Ureter (tissue), 1 donor: ENCODE data around the gene BUB1.

DNA sequence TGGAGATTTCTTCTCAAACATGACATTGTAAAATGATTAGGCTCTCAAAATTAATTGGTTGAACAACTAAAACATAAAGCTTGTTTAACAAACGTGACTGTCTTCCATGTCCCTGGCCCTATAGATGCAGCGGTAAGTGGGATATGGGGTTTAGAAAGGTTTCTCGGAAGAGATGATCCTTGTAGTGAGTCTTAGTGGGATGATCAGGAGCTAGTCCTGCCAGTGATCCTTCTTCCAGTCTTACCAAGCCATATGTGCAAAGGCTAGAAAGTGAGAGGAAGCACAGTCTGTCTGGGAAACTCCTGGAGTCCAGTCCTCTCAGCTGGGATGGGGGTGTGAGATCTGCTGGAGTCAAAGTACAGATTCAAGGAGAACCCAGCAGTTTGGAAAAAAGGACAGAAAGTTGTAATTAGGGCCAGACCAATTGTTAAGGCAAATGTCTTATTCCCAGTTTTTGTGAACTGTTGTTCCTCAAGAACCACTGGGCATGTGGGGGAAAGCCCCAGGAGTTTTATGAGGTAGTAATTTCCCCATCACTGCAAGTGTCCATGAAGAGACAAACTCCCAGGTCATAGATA lies 83.3 kb downstream of the LIMS1 start:
- PRO-cap: no peak

GRCh38 chr2:108774105-108774459 lies 12.5 kb upstream of the CCDC138 start:
- PRO-cap: no peak

- PRO-cap: no peak
Observed at GRCh38 chr2:108775660-108776178, 10.9 kb upstream of the CCDC138 start.

DNA sequence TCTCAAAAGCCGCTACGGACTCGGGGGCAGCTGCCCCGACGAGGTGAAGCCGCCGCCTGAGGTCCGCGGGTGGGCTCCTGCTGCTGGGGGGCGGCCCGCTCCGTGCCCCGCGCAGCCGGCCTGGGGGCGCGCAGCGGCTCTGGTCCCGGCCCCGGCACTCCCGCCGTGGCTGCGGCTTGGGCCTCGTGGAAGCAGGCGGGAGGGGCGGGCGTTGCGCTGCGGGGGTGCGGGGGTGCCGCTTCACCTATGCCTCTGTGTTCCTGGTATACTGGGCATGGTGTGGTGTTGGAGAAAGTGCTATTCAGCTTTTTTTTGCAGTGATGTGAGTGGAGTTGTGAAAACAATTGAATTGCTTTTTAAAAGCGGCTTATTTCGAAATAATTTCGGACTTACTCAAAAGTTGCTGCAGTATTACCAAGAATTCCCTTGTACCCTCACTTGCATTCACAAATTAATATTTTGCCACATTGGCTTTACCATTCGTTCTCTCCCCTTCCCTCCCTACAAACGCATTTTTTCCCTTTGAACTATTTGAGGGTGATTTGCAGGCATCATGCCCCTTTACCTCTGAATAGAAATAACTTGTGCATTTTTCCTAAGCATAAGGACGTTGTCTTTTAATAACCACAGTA lies 418 bp downstream of the CCDC138 start:
- PRO-cap: no peak

GRCh38 chr2:109160280-109161033 lies 31.5 kb downstream of the SH3RF3 start:
- PRO-cap: no peak

DNA sequence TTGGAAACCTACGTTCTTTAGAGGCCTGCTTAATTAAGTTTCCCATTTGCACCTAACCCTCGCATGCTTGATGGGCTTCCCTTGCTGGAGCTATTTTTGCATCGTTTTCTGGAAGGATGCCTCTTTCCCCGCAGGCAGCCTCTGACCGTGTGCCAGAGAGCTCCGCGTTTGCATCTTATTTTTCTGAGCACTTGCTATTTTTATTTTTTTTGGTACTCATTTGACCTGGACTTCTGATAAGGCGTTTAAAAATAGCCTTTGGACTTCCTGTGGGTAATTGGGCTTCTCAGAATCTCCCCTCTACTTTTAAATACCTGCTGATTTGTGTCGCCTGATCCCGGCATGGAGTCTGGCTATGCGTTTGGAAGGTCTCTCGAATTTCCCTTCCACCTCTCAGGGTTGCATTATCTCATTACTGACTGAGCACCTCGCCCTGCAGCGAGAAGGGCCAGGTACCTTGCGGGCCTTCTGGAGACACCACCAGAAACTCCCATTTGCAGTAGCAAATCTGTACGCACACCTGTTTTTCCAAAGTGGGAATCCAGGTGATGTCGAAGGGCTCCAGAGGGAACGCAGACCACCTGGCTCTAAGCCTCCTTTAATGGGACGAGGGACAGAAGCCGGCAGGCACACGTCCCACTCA lies 66.6 kb downstream of the SH3RF3 start:
- PRO-cap: no peak

- PRO-cap: no peak
Observed at GRCh38 chr2:109254399-109254997, 125.5 kb downstream of the SH3RF3 start.

DNA sequence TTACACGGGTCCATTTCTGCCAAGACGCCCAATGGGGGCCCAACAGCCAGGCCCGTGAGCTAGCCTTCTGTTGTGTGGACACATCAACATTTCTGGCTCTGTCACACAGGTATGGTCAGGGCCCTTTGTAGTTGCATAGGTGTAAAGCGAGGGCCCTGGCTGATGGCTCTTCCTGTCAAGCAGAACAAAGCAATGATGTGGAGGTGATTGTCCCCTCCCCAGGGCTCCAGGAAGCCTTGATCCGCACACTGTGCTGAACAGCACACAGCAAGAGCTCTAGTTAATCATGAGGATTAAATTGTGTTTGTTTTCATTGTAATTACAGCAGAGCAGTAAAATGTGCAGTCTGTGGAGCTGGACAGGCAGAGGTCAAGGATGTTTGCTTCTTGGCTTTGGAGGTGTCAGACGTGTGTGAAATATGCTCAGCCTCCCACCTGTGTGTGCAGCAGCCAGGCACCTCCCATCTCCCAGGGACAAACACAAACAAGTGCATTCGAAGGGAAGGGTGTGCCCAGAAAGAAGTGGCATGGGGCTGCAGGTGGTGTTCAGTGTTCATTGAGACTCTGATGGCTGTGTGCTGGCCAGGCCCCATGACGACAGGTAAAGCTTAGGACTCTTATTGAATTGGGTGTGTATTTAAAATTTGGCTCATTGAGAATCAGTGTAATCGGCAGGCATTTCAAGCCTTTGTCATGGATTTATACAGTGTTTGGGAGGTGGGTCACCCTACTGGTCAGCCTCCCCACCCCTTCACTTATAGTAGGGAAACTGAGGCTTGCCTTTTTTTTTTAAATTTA lies 132.3 kb downstream of the SH3RF3 start:
- PRO-cap: no peak

DNA sequence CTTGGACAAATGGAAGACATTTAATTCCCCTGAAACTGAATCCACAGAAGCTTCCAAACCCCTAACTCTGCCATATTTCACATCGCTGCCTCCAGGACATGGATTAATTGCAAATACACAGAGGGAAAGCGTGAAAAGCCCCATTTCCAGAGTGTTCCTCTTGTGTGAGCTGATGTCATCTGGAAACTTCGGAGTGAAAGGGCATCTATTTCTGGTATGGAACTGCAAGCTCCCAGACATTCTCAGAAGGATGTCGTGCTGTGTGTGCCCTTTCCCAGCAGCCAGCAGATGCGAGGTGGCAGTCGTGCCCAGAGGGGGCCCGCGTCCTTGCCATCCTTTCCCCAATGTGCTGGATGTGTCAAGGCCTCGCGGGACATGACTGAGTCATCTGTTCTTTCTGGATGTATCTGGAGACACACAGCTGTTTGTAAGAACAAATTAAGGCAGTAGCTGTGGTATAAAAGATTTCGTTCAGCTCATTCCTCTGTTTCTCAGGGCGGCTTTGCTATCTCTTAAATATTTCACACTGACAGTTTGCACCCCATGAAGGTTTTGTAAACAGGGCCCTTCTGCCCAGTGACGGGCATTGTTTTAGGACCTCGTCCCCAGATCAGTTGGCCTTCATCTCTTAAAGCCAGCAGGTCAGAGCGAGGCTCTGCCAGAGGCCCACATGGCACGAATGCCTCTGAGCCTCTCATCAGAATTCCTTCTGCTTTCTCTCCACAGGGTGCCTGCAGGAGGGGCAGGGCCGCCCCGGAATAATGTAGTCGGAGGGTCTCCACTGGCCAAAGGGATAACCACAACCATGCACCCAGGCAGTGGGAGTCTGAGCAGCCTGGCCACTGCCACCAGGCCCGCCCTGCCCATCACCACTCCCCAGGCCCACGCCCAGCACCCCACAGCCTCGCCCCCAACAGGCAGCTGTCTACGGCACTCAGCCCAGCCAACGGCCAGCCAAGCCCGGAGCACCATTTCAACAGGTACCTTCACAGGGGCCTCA lies 177.3 kb downstream of the SEPTIN10 start:
- PRO-cap: no peak

DNA sequence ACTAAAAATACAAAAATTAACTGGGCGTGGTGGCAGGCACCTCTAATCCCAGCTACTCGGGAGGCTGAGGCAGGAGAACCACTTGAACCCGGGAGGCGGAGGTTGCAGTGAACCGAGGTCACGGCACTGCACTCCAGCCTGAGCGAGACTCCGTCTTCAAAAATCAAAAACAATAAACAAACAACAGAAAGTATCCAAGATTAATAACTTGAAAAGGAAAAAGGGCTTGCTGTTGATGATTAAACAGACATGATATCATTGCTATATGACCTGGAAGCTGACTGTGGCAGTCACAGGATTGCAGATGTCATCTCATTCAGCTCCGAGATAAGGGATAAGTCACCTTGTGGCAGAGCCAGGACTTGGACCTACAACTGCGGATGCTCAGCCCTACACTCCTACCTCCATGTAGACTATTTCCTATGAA lies 16.8 kb downstream of the SOWAHC start:
- PRO-cap: no peak

DNA sequence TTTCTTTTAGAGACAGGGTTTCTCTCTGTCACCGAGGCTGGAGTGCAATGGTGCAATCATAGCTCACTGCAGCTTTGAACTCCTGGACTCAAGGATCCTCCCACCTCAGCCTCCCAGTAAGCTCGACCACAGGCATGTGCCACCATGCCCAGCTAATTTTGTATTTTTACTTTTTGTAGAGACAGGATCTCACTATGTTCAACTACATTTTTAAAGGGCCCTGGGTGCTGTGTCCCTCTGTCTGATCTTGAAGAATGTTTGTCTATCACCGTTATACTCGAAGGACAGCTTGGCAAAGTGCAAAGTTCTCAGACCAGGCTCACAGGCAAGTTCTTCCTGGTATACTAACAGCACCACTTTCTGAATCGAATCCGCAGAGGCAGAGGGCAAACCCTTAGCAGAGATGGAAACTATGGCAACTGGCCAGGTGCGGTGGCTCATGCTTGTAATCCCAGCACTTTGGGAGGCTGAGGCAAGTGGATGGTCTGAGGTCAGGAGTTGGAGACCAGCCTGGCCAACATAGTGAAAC lies 60.9 kb downstream of the SOWAHC start:
- PRO-cap: no peak

GRCh38 chr2:109678669-109679258 lies 64.6 kb downstream of the SOWAHC start:
- PRO-cap: no peak

DNA sequence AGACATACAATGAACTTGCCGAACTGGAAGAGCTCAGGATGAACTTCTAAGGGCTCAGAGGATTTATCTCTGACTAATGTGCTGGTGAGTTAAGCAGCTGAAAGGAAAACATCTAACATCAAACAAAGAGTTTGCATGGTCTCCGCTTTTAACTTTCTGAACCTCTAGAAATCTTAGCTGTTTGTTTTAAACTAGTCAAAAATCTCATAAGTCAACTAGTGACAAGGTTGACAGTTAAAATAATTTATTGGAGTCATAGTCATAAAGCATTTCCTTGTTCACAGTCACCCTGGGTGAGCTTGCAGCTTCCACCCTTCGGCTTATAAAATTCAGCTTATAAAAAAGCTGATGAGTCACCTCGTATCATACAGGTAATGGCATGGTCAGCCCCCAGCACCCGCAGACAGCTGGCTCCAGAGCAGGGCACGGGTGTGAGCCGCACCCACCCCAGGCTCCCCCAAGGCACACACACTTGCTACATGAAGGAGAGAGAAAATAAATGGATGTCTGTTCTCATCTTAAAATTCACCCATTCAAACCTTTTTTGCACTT lies 9.6 kb downstream of the MALL start:
- PRO-cap: no peak

DNA sequence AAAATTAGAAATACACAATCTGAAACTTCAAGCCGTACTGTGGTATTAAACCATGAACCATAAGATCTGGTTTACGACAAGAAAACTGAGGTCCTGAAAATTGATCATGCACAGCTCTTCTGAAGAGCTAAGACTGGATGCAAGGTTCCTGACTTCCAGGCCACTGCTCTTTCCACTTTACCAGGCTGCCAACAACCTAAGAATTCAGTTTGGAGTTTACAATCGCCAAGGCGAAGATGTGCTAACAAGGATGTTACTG lies 772 bp downstream of the MTLN start:
- PRO-cap: no peak

GRCh38 chr2:110610176-110610722 lies 33.2 kb upstream of the RGPD6 start:
- PRO-cap: no peak

- PRO-cap: no peak
Observed at GRCh38 chr2:110674494-110675826, 2.9 kb downstream of the BUB1 start.

- PRO-cap: bidirectional peak, plus-strand start at chr2:110678248, minus-strand start at chr2:110678063
Observed at GRCh38 chr2:110677954-110678130, at the start of gene BUB1. Gene BUB1, minus strand, starts transcription at chr2:110678063.

- PRO-cap: no peak
Observed at GRCh38 chr2:110748262-110748787, 16.0 kb downstream of the ACOXL start.

- PRO-cap: no peak
Observed at GRCh38 chr2:111119662-111120130, 1.0 kb upstream of the BCL2L11 start.

GRCh38 chr2:111123019-111123605 lies 2.4 kb downstream of the BCL2L11 start:
- PRO-cap: no peak